H4 (cell line): ENCODE measurements around a stretch of chr22.

GRCh38 chr22:25133938-25134496, 65.6 kb upstream of the CRYBB3 start:
- RAMPAGE, long total RNA, result no peak

GRCh38 chr22:25148087-25148371, 51.6 kb upstream of the CRYBB3 start:
- RAMPAGE, long total RNA, result no peak

DNA sequence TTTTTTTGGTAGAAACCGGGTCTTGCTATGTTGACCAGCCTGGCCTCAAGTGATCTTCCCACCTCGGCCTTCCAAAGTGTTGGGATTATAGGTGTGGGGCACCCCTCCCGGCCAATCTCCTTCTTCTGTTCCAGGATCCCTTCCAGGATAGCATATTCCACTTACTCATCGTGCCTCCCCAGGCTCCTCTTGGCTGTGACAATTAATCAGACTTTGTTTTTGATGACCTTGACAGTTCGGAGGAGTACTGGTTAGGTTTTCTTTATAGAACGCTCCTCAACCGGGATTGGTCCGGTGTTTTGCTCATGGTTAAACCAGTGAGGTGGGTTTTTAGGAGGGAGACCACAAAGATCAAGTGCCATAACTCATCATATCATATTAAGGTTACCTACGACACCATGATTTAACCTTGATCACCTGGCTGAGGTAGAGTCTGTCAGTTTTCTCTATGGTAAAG, 25.2 kb upstream of the GRK3 start:
- RAMPAGE, long total RNA, result no peak

DNA sequence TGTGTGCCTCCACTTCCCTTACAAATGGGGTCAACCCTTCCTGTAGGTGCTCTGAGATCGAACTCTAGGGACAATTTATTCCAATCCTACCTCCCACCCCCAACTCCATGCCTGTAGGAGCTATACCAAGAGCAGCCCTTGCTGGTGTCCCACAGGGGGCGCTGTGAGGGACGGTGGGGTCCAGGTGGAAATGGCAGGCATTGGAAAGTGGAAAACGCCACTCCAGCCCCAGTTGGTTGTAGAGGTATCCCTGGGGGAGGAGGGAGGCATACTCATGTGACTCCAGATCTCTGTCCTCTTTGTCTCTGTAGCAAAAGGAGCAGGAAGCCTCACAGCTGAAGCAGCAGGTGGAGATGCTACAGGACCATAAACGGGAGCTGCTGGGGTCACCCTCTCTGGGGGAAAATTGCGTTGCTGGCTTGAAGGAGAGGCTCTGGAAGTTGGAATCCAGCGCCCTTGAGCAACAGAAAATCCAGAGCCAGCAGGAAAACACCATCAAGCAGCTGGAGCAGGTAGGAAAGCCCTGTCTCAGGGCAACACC, 161.4 kb downstream of the MYO18B start:
- RAMPAGE, long total RNA, result no peak

DNA sequence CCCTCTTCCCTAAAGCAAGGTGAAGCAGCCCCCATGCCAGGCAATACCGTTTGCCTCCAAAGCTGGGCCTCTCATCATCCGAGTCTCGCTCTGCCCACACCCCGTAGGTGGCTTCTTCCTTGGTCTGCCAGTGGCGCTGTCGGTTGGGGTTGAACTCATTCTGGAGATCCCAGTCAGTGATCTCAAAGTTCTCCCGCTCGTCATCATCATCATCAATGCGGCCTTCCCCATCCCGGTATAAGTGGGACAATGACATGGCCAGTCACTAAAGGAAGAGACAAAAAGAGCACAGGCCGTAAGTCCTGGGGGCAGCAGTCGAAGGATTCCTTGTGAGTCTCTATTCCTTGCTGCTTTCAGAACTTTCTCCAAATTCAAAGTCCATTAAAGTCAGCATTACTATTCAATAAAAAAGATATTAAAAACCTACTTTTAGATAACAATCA, 2.2 kb downstream of the TFIP11 start:
- RAMPAGE, long total RNA, result no peak

- RAMPAGE, long total RNA, result no peak
Measured at GRCh38 chr22:26534105-26534870, 22.0 kb upstream of the TFIP11 start.

GRCh38 chr22:26560676-26561116, 29.2 kb downstream of the TPST2 start:
- RAMPAGE, long total RNA, result no peak

- RAMPAGE, long total RNA, result no peak
Measured at GRCh38 chr22:26588014-26588712, 1.8 kb downstream of the TPST2 start.

GRCh38 chr22:26671444-26672105, 49.8 kb downstream of the CRYBA4 start:
- RAMPAGE, long total RNA, result no peak

DNA sequence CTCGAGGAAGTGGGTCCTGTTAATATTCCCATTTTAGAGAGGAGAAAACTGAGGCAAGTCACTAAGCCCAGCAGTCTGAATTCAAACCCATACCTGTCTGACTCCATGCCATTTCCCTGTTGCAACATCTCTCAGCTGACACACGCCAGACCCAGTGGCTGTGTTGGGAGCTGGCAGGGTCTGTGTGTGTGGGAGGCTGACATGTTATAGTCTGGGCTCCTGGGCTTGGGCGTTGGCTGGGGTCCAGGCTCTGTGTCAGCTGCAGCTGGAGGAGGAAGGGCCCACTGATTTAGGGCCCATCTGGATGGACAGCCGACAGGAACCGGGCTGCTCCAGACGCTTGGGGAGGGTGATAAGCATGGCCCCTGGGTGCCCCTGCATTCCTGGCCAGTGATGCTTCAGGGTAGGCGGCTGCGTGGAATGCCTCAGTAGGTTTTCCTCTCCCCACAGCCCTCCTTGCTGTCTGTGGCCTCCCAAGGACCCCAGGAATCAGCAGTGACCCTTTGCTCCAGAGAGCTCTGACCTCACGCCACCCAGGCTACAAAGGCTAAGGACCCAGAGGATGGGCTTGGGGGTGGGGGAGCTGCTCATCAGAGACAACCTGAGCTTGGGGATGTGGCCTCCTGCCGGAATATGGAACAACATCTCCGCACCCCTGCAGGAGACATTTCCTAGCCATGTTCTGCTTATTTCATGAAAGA, 562.4 kb downstream of the MN1 start:
- RAMPAGE, long total RNA, result no peak

- RAMPAGE, long total RNA, result no peak
Measured at GRCh38 chr22:27420430-27421047, 381.0 kb downstream of the MN1 start.

DNA sequence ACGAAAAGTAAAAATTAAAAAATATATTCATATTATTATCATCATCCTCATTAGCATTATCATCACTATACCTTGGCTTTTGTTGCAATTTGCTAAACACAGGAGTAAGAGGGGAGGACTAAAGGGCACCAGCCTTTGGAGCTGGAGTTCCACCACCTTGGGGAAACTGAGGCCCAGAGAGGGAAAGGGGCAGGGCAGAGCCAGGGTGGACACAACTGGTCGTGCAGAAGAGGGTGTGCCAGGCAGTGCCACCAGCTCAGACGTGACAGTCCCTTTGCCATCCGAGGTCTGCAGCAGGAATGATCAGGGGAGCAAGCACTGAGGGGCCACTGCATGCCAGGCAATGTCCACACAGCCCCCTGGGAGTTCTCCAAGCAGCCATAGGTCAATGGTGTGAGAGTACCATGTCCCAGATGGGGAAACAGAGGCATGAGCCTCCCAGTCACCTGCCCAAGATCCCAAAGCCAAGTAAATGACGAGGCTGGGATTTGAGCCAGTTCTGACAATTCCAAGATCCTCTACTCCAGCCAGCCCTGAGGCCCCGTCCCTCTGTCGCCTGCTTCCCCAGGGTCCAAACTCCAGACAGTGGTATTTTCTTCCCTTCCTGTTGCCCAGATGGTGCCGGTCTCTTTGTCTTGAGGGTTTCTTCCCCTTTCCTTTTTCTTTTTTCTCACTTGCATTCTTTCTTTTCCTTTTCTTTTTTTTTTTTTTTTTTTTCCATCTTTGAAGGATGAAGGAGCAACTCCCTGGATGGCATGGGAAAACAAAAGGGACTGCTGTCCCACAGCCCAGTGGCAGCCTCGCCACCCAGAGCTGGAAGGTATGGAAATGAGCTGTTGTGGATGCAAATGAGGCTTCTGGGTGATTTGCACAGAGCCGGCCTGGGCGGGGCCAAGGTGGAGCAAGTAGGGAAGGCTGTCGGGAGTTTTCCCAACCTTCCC, 147.1 kb downstream of the MN1 start:
- RAMPAGE, long total RNA, result no peak

GRCh38 chr22:27729197-27729898, 72.2 kb downstream of the MN1 start:
- RAMPAGE, long total RNA, result no peak

DNA sequence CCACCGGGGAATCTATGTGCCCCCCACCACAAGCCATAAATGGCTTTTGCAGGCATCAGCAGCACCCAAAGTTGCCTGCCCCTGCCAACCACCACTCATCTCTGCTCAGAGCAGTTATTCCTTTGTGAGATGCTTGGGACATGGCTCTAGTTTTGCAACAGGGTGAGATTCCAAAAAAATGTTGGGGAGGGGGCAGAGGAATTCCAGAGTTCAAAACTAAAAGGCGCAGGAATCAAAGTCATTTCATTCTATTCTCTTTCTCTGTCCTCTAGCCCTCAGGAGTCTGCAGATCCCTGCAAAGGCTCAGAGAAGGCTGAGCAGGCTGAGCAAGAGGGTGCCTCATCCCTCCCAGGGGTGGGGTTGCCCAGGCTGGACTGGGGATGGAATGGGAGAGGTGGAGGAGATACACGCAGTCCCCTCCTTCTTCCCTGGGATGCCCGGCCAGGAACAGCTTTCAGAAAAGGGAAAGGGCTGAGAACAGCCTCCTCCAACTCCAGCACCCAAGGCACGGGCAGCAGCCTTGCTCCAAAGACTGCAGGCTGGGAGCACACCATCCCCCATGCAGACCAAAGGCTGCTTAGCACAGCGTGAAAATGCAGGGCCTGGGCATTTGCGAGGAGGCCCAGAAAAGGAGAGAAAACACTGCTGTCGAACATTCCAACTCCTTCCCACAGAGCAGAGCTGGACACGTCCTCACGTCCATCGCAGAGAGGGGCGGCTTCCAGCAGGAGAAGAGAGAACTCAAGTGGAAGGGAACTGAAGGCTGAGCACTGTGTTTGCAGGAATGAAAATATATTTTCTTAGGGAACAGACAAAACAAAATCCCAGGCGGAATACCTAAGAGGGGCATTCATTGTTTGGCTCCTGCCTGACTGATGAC, 51.9 kb downstream of the MN1 start:
- RAMPAGE, long total RNA, result no peak

GRCh38 chr22:27791376-27791941, 10.1 kb downstream of the MN1 start:
- RAMPAGE, long total RNA, result no peak

GRCh38 chr22:27792555-27793172, 8.9 kb downstream of the MN1 start:
- RAMPAGE, long total RNA, result no peak

- RAMPAGE, long total RNA, result no peak
Measured at GRCh38 chr22:27809839-27810381, 8.4 kb upstream of the MN1 start.

- RAMPAGE, long total RNA, result no peak
Measured at GRCh38 chr22:27867429-27867968, 51.6 kb downstream of the PITPNB start.

DNA sequence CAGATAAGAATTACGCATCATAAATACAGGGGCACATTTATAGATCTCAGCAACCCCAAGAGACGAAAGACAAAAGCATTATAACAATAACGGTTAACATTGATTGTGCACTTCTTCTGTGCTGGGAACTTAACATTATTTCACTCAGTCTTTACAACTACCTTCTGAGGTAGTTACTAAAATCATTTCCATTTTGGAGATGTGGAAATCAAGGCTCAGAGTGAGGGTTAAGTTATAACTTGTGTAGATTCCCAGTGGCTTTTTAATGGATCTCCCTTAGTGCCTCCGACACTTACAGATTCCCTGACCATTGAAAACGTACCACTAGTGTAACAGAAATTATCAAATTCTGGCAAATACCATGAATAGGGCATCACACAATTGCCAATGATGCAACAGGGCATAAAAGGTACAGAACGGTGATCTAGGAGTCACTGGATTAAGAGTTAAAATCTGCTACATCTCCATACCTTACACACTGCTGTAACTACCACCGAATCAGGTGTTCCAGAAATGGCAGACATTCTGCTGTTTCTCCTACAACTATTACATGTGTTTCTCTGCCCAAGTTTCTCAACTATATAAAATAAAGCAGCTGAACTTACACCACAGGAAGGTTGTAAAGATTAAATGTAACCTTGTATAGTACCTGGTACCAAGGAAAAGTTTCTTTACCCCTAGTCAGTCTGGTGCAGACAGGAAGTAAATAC, 49.3 kb downstream of the PITPNB start:
- RAMPAGE, long total RNA, result no peak

DNA sequence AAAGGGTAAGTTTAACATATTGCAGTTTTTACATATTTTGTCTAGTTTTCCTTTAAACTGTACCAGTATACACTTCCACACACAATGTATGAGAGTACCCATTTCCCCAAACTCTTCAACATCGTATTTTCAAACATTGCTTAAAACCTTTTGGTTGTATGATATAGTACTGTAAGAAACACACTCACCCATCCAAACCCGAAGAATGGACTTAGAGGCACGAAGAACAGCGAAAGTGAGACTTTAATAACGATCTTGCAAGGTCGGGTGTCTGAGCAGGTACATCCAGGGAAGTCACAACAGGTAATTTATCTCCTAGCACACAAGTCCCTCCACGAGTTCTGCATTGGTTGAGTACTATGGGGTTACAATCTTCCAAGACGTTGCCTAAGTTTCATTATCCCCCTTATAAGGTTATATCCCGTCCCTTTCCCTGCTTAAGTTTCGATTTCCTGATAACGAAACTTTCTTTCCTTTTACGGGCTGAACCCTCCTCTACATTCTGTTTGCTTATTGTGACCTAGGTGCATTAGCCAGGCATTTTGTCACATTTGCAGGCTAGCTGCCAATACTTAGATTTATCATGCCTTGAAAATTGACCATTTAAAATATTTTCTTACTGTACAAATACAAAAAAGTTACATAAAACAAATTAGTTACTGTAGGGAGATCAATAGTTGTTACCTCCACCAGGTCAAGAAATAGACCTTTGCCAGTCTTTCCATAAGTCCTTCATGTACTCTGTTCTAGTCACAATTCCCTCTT, 14.1 kb upstream of the PITPNB start:
- RAMPAGE, long total RNA, result no peak